Cardiac muscle cell (in vitro differentiated cells and primary cell): Measurements from ENCODE around the gene SURF1.

DNA sequence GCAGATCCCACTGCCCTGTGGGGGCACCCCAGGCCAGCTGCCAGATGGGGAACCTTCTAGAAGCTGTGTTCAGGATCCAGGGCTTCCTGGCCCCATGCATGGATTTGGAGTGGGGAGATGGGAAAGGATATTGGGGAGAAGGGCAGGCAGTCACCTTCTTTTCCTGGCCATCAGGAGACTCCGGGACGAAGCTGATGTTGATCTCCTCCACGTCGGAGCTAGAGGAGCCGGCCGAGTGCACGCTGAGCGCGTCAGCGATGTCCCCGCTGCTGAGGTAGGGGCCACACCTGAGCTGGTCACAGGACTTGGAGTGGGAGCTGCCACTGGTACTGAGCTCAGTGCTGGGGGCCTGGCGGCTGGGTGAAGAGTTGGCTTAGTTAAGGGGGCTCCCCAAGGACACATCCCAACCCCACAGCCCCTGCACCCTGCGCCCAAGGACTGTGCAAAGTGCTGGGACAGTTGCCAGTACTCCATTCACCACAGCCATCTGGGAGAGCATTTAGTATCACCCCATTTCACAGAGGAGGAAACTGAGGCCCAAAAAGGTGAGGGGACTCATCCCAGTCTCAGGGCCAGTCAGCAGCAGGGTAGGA, 19.2 kb downstream of the RALGDS start:
- RAMPAGE, long total RNA: no peak
- RRBS: no CpG with 5 or more reads among the region's 13 CpGs

- RAMPAGE, long total RNA: no peak
- RRBS: 91% methylated on average over 10 of the region's 41 CpGs
Observed at GRCh38 chr9:133127133-133128304, 6.5 kb upstream of the RALGDS start.

GRCh38 chr9:133137377-133137772, 16.3 kb upstream of the RALGDS start:
- RAMPAGE, long total RNA: no peak
- RRBS: no CpG with 5 or more reads among the region's 9 CpGs

- RAMPAGE, long total RNA: no peak
- RRBS: 12% methylated on average over 6 of the region's 13 CpGs
Observed at GRCh38 chr9:133223177-133223702, 14.2 kb upstream of the OBP2B start.

GRCh38 chr9:133238120-133239057, 29.3 kb upstream of the OBP2B start:
- RAMPAGE, long total RNA: no peak
- RRBS: 35% methylated on average over 3 of the region's 38 CpGs

GRCh38 chr9:133255890-133256589, 47.0 kb upstream of the OBP2B start:
- RAMPAGE, long total RNA: no peak
- RRBS: no CpG with 5 or more reads among the region's 56 CpGs

DNA sequence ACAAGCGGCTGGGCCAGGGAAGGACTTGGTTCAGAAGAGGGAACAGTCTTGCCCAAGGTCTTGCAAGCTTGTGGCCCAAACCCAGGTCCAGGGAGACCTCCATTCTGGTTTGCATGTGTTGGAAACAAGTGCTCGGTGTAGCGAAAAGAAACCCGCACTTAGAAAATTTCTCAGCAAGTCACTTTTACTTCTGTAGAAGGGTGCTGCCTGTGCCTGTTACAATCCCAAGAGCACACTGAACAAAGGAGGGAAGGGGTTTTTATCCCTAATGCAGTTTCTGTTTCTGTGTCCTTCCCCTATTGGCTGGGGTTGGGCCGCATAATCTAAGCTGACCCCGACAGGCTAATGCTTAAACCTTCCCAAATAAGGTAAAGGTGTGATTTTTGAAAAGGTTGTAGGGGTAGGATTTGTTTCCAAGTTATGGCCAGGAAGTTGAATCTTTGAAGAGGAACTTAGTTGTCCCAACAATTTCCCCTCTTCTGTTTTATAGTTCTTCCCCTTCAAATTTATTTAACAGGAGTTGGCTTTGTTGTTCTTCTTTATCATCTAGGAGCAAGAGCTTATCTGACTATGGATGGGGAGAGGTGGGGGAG, 57.3 kb downstream of the SURF6 start:
- RAMPAGE, long total RNA: no peak
- RRBS: no CpG with 5 or more reads among the region's 6 CpGs

DNA sequence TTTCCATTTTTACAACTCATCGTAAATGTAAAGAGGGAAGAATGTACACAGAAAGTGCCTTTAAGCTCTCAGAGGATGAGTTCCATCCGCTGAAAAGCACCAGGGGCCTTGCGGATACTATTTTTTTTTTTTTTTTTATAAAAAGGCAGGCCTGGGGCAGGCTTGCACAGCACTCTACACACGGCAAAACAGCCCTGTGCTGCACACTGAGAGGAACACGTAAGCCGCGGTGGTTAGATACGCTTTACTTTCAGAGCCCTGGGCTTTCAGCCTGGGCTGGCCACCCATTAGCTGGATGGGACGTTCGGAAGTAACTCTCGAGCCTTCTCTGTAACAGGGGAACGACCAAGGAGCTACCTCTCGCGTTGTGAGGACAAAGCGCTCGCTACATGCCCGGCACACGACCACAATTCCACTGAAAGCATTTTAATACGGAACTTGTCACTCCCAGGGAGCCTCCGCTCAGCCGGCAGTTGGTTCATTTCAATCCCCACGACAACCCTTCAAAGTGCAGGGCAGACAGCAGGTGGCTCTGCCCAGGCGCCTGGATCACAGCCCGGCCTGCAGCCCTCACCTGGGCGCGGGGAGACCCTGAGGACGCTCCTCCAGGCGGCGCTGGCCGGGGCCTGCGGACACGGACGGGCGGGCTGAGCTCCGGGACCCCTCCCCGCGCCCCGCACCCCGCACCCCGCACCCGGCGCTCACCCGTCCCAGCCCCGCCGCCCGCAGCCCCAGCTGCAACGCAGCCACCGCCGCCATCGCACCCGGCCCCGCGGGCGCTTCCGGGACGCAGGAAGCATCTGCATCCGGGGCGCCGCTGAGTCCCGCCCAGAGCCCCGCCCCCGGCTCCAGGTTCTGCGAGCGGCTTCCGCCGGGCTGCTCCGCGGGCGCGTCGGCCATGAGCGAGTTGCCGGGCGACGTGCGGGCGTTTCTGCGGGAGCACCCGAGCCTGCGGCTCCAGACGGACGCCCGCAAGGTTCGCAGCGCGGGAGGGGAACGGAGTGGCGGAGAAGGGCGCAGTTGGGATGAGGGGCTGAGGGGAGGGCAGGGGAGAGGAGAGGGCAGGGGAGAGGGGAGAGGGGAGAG, at the start of gene SURF1:
Gene SURF1 (minus strand): TSS at position 793 of the 1,086 bp plus-strand sequence.
- RAMPAGE, long total RNA: start-site peak on the minus strand centred at position 766 of the sequence, 13 bp wide, 58 and 37 reads in 2 replicates
- RRBS: 3% methylated on average over 47 of the region's 89 CpGs

- RAMPAGE, long total RNA: no peak
- RRBS: 6% methylated on average over 15 of the region's 34 CpGs
Observed at GRCh38 chr9:133460359-133461127, 765 bp downstream of the CACFD1 start.

DNA sequence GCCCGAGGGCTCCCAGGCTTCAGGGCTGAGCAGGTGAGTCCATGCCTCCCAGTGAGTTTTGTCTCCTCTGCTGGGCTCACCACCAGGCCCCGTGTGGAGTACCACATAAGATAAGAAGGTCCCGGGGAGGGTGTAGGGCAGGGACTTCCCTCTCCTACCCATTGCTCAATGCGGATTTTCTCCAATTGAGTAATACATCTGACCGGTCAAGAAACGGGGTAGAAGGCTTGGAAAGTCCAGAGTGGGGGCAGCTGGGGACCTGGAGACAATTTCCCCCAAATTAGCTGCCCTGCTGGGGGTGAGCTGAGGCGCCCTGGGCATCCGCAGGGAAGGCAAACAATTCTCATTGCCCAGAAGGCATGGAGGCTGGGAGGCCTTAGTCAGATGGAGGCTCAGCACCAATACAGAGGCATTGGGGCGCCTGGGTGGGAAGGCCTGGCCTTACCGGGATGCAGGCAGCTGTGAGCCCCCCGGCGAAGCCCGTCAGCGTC, 2.3 kb downstream of the SLC2A6 start:
- RAMPAGE, long total RNA: no peak
- RRBS: 59% methylated on average over 7 of the region's 14 CpGs

- RAMPAGE, long total RNA: no peak
- RRBS: 20% methylated on average over 4 of the region's 25 CpGs
Observed at GRCh38 chr9:133527420-133528166, 2.8 kb upstream of the MYMK start.

- RAMPAGE, long total RNA: no peak
- RRBS: 97% methylated on average over 10 of the region's 25 CpGs
Observed at GRCh38 chr9:133568001-133568372, 33.5 kb downstream of the ADAMTSL2 start.

DNA sequence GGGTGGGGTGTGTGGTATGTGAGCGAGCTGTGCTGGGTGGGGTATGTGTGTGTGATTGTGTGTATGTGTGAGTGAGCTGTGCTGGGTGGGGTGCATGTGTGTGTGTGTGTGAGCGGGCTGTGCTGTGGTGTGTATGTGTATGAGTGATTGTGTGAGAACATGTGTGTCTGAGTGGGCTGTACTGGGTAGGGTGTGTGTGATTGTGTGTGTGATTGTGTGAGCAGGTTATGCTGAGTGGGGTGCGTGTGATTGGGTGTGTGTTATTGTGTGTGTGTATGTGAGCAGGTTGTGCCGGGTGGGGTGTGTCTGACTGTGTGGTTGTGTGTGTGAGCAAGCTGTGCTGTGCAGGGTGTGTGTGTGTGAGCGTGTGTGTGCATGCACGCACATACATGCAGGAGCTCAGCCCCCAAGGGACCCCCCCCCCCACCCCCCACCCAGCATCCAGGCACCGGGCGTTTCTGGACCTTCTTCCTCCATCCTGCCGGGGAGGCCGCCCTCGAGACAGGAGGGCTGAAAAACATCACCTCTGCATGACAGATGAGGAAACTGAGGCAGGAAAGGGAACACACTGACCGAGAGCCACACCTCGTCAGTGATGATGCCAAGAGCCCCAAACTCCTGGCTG, 54.2 kb upstream of the SARDH start:
- RAMPAGE, long total RNA: no peak
- RRBS: no CpG with 5 or more reads among the region's 13 CpGs

GRCh38 chr9:133880969-133881681, 111.0 kb downstream of the VAV2 start:
- RAMPAGE, long total RNA: no peak
- RRBS: no CpG with 5 or more reads among the region's 20 CpGs

- RAMPAGE, long total RNA: no peak
- RRBS: no CpG with 5 or more reads among the region's 35 CpGs
Observed at GRCh38 chr9:133954784-133956372, 36.7 kb downstream of the VAV2 start.

DNA sequence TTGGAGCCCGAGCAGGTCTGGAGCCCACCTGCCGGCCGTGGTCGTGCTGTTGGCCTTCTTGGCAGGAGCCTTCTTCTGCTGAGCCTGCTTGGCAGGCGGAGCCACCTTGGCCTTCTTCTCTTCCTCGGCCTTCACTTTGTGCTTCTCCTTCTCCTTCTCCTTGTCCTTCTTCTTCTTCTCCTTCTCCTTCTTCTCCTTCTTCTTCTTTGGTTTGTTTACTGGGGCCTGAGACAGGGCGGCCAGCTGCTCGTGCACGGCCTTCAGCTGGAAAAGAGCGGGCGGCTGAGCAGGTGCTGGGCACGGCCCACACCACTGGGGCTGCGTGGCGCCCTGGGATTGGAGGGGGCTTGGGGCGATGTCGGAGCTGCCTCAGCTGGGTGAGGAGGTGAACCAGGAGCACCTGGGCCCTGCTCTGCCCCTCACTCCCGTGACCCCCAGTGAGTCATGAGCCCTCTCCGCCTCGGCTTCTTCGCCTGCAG, 14.8 kb downstream of the BRD3OS start:
- RAMPAGE, long total RNA: no peak
- RRBS: no CpG with 5 or more reads among the region's 20 CpGs

- RAMPAGE, long total RNA: no peak
- RRBS: 4% methylated on average over 12 of the region's 89 CpGs
Observed at GRCh38 chr9:134163233-134164195, 27.6 kb downstream of the WDR5 start.

DNA sequence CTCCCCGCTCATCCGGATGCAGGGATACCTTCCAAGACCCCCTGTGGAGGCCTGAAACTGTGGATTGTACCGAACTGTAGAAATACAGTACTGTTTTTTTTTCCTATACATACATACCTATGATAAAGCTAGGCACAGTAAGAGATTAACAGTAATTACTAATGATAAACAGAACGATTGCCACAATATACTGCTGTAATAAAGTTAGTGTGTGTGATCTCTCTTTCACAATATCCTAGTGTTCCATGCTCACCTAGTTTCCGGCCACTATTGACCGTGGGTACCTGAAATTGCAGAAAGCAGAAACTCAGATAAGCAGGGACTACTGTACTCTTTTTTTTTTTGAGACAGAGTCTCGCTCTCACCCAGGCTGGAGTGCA, 33.2 kb downstream of the WDR5 start:
- RAMPAGE, long total RNA: no peak
- RRBS: 52% methylated on average over 2 of the region's 7 CpGs

- RAMPAGE, long total RNA: no peak
- RRBS: no CpG with 5 or more reads among the region's 37 CpGs
Observed at GRCh38 chr9:134190060-134191075, 54.5 kb downstream of the WDR5 start.

GRCh38 chr9:134226156-134226586, 90.3 kb downstream of the WDR5 start:
- RAMPAGE, long total RNA: no peak
- RRBS: 16% methylated on average over 2 of the region's 16 CpGs